ENCODE measurements around a stretch of chr7.

GRCh38 chr7:150586986-150587447 lies 19.8 kb downstream of the GIMAP4 start:
- PRO-cap, 6 experiments: peak in 4 of 6 experiments; most common plus-strand start chr7:150587071 (in 1)
- RAMPAGE, long total RNA, 2 experiments: no peak in any of the 2 experiments
- RRBS: no CpG with 5 or more reads among the region's 2 CpGs

DNA sequence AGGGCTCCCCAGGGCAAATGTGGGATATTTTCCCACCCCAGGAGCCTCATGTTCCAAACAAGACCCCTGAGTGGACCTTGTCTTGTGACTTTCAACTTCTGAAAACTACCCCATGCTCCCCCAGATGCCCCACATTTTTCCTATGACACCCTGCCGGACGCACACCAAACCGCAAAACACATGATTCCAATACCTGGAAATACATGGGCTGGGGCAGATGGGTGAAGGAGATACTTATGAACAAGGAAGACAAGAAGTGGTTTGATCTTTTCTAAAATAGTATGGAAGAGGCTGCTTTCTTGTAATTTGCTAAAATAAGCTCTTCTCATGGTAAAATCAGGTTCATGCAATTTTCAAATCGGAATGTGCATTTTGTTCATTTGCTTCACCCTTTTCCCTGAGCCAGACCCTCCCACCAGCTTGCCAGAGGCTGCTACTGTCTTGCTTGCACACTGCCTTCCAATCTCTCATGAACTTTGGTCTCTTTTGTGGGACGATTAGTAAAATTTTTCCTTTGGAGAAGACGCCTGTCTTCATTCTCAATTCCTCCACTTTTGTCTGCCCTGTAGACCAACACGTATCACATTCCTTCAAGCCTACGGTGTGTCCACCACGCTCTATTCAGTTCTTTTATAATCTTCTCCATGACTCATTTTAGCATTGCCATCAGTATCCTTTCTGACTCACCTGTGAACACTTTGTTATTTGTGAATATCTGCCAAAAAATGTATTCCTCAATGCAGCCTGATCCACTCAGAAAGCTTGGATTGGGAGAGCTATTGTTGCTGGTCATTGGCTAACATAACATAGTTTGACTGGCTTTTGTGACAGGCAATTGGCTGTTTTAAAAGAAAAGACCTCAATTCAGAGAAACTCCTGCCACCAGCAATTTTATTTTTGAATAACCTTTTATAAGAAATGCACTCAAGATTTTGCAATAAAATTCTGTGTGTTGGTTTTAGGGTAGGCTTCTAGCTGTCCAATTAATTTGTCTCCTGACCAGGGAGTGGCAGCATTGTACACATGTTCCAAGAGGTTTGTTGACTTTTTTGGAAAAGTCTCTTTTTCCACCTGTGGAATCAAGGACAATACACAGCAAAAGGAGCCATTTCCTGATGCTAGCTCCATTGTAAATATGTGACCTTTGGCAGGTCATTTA lies 1.4 kb downstream of the GIMAP5 start:
- PRO-cap, 6 experiments: peak in 6 of 6 experiments; most common plus-strand start position 862 of the sequence (in 2); most common minus-strand start position 605 of the sequence (in 6)
- RAMPAGE, long total RNA, 2 experiments: no peak in any of the 2 experiments
- RRBS: no CpG with 5 or more reads among the region's 9 CpGs

GRCh38 chr7:150739356-150739753 lies 2.1 kb downstream of the GIMAP5 start:
- PRO-cap, 6 experiments: no peak in any of the 6 experiments
- RAMPAGE, long total RNA, 2 experiments: no peak in any of the 2 experiments
- RRBS: no CpG with 5 or more reads among the region's 2 CpGs

DNA sequence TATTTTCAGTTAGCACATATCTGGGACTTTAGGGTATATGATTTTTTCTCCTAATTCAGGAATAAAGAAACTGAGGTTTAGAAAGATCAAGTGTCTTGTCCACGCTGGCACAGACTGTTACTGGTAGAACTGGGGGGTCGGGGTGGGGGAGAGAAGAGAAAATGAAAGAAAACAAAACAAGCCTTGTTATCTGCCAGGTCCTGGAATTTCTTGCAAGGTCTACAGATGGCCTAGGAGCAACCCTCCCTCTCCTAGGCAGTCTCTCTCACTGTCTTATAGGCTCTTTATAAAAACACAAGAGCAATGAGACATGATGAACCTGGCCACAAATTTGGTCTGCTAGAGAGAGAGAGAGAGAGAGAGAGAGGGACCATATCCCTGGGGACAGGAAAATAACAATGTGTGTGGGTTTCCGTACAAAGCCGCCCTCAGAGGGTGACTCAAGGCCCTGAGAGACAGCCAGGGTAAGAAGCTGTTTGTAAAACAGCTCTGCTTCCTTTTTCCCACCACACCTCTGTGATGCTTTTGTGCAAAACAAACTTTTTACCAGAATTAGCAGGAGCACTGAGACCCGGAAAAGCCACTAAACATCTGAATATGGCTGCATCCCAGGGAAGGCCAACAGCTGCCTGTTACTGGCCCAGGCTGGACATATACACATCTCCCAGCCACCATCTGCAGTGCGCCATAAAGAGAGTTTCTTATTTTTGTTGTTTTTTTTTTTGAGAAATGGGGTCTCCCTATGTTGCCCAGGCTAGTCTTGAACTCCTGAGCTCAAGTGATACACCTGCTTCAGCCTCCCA lies 18.3 kb downstream of the GIMAP5 start:
- PRO-cap, 6 experiments: peak in 2 of 6 experiments; most common plus-strand start position 549 of the sequence (in 1); most common minus-strand start position 338 of the sequence (in 2)
- RAMPAGE, long total RNA, 2 experiments: no peak in any of the 2 experiments
- RRBS: no CpG with 5 or more reads among the region's 6 CpGs

DNA sequence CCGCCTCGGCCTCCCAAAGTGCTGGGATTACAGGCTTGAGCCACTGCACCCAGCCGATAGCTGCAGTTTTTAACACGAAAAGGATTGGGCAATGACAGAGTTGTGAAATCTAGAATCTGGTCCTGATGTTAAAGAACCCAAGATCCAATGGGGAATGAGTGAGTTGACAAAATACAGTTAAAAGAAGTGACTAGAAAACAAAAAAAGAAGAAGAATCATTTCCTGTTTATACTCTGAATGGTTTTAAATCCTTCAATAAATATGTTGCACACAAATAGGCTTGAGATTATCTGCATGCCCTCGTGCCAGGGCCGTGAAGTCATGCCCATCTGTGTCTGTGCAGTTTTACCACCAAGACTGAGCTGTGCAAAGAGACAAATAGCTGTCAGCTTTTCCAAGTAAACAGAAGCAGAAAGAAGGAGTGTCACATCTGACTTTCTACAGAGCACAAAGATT lies 14.5 kb downstream of the TMEM176B start:
- PRO-cap, 6 experiments: no peak in any of the 6 experiments
- RAMPAGE, long total RNA, 2 experiments: no peak in any of the 2 experiments
- RRBS: no CpG with 5 or more reads among the region's 6 CpGs

DNA sequence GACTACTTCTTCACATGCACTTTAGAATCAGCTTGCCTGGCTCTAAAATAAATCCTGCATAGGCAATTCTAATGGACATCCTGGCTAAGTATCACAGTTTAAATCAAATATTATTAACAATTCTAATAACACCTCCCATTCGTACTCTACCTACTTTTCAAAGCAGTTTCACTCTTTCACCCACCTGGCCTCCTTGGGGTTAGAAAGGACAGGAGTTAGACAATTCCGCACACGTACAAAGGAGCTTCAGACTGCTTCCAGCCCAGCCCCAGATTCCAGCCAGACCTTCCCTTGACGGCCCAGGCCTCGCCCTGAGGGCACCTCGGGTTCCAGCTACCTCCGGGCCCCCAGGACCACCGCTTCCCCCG lies 753 bp downstream of the TMEM176B start:
- PRO-cap, 6 experiments: no peak in any of the 6 experiments
- RAMPAGE, long total RNA, 2 experiments: no peak in any of the 2 experiments
- RRBS: 13% methylated on average over 3 of the region's 9 CpGs

DNA sequence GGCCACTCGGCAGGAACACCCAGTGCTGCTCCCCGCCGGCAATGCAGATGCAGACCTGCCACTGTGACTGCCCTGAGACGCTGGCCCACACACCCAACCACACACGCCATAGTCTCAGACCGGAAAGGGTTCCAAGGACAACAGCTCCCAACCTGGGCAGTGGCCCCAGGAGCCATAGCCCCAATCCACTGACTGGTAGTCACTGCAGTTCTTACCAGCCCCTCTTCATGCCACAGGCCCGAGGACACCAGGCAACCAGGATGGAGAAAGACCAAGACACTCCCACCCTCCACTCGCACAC lies 25.1 kb downstream of the KCNH2 start:
- PRO-cap, 6 experiments: peak in 3 of 6 experiments; most common plus-strand start position 117 of the sequence (in 3)
- RAMPAGE, long total RNA, 2 experiments: no peak in any of the 2 experiments
- RRBS: 10% methylated on average over 5 of the region's 8 CpGs

- PRO-cap, 6 experiments: peak in 3 of 6 experiments; most common plus-strand start chr7:150956160 (in 2); most common minus-strand start chr7:150955804 (in 2)
- RAMPAGE, long total RNA, 2 experiments: no peak in any of the 2 experiments
- RRBS: 22% methylated on average over 24 of the region's 51 CpGs
Observed at GRCh38 chr7:150955165-150956253, 22.6 kb downstream of the KCNH2 start.

GRCh38 chr7:150961611-150962389 lies 16.3 kb downstream of the KCNH2 start:
- PRO-cap, 6 experiments: no peak in any of the 6 experiments
- RAMPAGE, long total RNA, 2 experiments: no peak in any of the 2 experiments
- RRBS: no CpG with 5 or more reads among the region's 16 CpGs

- PRO-cap, 6 experiments: peak in 6 of 6 experiments; most common plus-strand start chr7:150977848 (in 4); most common minus-strand start chr7:150977744 (in 3)
- RAMPAGE, long total RNA, 2 experiments: no peak in any of the 2 experiments
- RRBS: 2% methylated on average over 21 of the region's 60 CpGs
Observed at GRCh38 chr7:150977145-150978077, 710 bp downstream of the KCNH2 start.

DNA sequence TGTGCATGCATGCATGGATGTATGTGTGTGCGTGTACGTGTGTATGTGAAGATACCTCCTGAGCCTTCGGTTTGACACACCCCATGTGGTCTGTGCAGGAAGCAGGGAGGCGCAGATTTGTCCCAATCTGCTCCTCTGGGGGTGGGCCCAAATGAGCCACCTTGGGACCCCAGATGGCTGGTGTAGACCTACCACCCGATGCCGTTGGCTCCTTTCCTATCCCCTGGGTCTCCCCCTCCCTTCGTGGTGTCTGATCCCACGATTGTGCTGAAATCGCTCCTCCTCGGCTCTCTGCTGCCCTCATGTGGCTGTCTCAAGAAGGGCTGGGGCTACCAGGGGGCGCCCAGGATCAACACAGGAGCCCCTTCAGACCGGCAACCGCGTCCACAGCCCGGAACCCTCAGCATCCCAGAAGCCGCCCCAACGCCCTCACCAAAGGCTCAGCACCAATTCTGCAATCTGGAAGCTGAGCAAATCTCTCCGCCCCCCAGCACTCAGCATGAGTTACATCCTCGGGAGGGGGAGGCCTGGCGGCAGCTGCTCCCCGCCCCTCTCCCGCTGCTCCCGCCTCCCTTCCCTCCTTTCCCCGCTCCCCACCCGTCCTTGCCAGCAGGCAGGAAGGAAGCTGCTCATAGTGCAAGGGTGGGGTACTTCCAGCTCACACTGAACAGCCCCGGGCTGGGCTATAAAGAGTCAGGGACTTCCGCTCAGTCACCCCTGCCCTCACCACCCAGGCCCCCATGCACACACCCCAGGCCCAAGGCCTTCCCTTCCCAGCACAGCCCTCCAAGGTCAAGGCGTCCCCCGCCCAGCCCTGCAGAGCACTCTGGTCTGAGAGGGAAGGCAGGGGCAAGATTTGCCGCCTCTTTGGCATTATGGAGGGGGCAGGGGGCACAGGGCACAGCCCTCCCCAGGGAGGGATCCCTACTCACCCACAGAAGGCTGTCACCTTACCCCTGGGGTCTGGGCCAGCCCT lies 2.2 kb upstream of the NOS3 start:
- PRO-cap, 6 experiments: peak in 3 of 6 experiments; most common plus-strand start position 714 of the sequence (in 2); most common minus-strand start position 454 of the sequence (in 1)
- RAMPAGE, long total RNA, 2 experiments: no peak in any of the 2 experiments
- RRBS: no CpG with 5 or more reads among the region's 30 CpGs

- PRO-cap, 6 experiments: no peak in any of the 6 experiments
- RAMPAGE, long total RNA, 2 experiments: no peak in any of the 2 experiments
- RRBS: 21% methylated on average over 3 of the region's 5 CpGs
Observed at GRCh38 chr7:151012270-151012657, 12.0 kb downstream of the ATG9B start.

DNA sequence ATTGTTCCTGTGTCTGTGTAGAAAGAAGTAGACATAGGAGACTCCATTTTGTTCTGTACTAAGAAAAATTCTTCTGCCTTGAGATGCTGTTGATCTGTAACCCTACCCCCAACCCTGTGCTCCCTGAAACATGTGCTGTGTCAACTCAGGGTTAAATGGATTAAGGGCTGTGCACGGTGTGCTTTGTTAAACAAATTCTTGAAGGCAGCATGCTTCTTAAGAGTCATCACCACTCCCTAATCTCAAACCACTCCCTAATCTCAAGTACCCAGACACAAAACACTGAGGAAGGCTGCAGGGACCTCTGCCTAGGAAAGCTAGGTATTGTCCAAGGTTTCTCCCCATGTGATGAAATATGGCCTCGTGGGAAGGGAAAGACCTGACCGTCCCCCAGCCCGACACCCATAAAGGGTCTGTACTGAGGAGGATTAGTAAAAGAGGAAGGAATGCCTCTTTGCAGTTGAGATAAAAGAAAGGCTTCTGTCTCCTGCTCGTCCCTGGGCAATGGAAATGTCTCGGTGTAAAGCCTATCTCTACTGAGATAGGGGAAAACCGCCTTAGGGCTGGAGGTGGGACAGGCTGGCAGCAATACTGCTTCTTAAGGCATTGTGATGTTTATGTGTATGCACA lies 1.1 kb upstream of the ABCB8 start:
- PRO-cap, 6 experiments: no peak in any of the 6 experiments
- RAMPAGE, long total RNA, 2 experiments: no peak in any of the 2 experiments
- RRBS: no CpG with 5 or more reads among the region's 7 CpGs

DNA sequence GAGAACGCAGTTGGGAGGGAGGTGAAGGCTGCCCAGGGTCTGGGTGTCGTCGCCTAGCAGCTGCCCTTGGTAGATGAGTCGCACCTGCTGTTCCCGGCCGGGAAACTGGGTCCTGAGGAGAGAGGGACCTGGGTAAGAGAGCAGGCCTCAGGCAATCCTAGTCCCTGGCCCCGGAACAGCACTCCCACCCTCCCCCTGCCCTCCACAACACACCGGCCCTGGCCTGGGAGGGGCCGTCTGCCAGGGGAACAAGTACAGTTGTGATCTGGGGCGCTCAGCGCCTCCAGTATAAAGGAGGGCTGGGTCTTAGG lies 1.1 kb upstream of the FASTK start:
- PRO-cap, 6 experiments: no peak in any of the 6 experiments
- RAMPAGE, long total RNA, 2 experiments: no peak in any of the 2 experiments
- RRBS: 10% methylated on average over 3 of the region's 11 CpGs

- PRO-cap, 6 experiments: no peak in any of the 6 experiments
- RAMPAGE, long total RNA, 2 experiments: no peak in any of the 2 experiments
- RRBS: 9% methylated on average over 2 of the region's 15 CpGs
Observed at GRCh38 chr7:151090949-151091731, 4.9 kb downstream of the AGAP3 start.

DNA sequence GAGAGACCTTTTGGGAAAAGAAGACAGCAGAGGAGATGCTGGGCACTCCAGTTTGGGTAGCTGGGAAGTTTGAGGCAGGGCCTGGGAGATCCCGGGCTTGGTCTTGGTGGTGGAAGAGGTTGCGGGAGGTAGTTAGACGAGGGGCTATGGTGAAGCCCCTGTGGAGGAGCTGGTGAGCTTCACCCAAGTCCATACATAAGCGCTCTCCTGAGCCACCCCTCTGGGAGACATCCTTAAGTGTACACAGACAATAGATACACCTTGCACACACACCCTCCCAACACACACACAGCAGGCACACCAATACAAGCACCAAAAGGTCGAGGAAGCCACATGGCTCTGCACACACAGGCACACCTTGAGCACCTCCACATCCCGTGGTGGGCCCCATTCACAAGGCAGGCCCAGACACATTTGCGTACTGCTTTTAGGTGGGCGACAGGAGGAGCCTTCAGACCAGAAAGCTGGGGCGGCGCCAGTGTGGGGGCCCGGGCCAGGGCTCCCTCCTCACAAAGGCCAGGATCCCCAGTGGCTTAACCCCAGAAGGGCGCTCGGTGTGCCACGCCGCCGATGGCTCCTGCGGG lies 2.6 kb upstream of the SMARCD3 start:
- PRO-cap, 6 experiments: peak in 1 of 6 experiments; most common plus-strand start position 542 of the sequence (in 1); most common minus-strand start position 383 of the sequence (in 1)
- RAMPAGE, long total RNA, 2 experiments: no peak in any of the 2 experiments
- RRBS: 4% methylated on average over 4 of the region's 17 CpGs

DNA sequence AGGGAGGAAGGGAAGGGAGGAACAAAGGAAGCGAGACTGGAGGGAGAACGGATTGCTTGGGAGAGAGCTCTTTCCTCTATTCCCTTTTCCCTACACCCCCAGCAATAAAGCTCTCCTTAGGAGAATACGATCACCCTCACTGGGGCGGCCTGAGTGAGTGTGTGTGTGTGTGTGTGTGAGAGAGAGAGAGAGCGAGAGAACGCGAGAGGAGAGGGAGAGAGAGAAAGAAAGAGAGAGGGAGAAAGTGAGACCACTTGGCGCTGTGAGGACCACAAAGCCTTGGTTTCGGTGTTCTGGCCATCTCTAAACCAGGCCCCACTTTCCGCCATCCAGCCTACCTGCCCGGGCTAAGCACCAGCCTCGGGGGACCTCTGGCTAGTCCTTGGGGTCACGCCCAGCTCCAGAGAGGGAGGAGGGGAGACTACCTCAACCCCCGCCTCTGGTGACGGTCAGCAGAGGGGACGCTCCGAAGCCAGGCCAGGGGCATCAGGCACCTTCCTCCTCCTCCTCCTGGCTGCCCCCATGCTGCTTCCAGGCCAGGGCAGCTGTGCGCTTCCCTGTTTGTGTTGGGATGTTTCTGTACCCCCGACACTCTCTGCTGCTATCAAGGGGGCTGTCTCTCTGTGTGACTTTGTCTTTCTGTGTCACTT lies 3.9 kb upstream of the SMARCD3 start:
- PRO-cap, 6 experiments: peak in 3 of 6 experiments; most common plus-strand start position 160 of the sequence (in 1); most common minus-strand start position 141 of the sequence (in 2)
- RAMPAGE, long total RNA, 2 experiments: no peak in any of the 2 experiments
- RRBS: no CpG with 5 or more reads among the region's 19 CpGs

DNA sequence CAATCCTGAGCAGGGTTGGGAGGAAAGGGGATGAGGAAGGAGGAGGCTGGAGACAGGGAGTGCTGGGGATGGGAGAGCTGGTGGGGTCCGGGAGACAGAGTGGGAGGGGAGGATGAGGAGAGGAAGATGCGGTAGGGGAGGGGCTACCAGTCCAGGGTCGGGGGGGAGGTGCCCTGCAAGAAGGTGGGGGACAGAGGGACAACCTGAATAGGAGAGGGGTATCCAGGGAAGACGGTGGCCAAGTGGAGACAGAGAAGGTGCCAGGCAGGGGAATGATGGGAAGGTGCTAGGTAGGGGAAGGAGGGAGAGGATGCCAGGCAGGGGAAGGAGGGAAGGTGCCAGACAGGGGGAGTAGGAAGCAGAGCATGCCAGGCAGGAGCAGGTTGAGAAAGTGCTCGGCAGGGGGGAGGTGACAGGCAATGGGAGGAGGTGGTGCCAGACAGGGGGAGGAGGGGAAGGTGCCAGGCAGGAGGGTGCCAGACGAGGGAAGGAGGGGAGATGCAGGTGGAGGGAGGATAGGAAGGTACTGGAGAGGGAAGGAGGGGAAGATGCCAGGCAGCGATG lies 27.6 kb upstream of the SMARCD3 start:
- PRO-cap, 6 experiments: no peak in any of the 6 experiments
- RAMPAGE, long total RNA, 2 experiments: no peak in any of the 2 experiments
- RRBS: no CpG with 5 or more reads among the region's 7 CpGs

- PRO-cap, 6 experiments: peak in 3 of 6 experiments; most common plus-strand start chr7:151400163 (in 3)
- RAMPAGE, long total RNA, 2 experiments: no peak in any of the 2 experiments
- RRBS: no CpG with 5 or more reads among the region's 8 CpGs
Observed at GRCh38 chr7:151400042-151400331, 9.9 kb downstream of the WDR86 start.

DNA sequence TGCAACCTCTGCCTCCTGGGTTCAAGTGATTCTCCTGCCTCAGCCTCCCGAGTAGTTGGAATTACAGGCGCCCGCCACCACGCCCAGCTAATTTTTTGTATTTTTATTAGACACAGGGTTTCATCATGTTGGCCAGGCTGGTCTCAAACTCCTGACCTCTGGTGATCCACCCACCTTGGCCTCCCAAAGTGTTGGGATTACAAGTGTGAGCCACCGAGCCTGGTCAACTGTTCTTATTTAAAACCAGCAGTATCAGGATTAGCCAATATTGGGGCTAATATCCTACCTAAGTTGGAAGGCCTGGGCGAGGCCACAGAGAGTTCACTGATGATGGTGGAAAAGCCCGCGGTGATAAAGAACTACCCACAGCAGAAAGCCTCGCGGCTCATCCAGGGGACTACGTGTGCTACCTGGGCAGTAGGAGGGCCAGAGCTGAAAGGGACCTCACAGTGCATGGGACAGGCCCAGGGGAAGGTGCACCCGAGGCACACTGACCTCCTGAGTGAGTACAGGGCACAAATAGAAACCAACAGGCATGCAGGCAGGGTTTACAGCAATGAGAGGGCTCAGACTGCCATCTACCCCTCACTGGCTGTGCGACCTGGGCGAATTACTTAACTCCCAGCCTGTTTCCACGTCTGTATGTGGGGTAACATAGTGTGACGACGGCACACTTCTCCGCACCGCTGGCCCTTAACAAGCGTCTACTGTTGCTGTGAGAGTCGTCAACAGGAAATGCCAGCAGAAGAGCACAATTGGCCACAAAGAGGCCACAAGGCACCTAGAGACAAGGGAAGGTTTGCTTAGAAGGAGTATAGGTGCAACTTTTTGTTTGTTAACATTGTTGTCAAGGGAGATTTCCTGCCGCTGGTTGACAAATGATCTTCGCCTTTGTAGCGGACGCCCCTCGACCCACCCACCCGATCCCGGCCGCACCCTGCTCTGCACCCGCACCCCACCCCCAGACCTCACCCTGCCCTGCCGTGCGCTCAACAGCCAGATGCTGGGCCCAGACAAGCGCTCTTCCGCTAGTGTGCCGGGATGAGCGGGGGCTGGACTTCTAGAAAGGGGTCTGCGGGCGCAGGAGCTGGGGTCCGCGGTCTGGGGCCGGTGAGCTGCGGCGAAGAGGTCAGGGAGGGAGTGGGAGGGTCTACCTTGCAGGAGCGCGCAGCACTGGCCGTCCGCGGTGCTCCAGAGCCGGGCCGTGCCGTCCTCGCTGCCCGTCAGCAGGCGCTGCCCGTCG lies 1.1 kb downstream of the WDR86 start:
- PRO-cap, 6 experiments: peak in 1 of 6 experiments; most common plus-strand start position 721 of the sequence (in 1); most common minus-strand start position 667 of the sequence (in 1)
- RAMPAGE, long total RNA, 2 experiments: start-site peak on the plus strand in 1 of 2 experiments, centred at position 985 of the sequence, 6 reads per replicate
- RRBS: 8% methylated on average over 20 of the region's 56 CpGs